Neural progenitor cell (in vitro differentiated cells): Measurements from ENCODE around the gene MGAT4D.

GRCh38 chr4:140054475-140055115 is 99.4 kb downstream of the MAML3 start:
- RAMPAGE, long total RNA, result no peak

- RAMPAGE, long total RNA, result no peak
Observed at GRCh38 chr4:140099645-140100540, 54.1 kb downstream of the MAML3 start.

- RAMPAGE, long total RNA, result no peak
Observed at GRCh38 chr4:140137547-140138581, 16.1 kb downstream of the MAML3 start.

- RAMPAGE, long total RNA, result no peak
Observed at GRCh38 chr4:140237407-140238268, 83.7 kb upstream of the MAML3 start.

DNA sequence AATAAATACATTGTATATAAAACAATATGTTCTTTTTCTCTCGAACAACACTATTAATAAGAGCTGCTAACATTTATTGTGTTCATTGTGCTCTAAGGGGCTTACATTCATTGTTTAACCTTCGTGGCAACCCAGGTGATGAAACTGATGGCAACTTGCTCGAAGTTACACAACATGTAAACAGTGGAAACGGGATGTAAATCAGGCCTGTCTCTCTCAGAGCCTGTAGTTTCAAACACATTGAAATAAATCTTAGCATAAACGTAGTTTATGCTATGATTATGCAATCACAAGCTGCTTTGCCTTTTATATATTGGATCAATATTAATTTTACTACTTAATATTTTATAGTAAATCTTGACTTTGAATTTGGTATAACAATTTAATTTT is 631 bp upstream of the CLGN start:
- RAMPAGE, long total RNA, result no peak

DNA sequence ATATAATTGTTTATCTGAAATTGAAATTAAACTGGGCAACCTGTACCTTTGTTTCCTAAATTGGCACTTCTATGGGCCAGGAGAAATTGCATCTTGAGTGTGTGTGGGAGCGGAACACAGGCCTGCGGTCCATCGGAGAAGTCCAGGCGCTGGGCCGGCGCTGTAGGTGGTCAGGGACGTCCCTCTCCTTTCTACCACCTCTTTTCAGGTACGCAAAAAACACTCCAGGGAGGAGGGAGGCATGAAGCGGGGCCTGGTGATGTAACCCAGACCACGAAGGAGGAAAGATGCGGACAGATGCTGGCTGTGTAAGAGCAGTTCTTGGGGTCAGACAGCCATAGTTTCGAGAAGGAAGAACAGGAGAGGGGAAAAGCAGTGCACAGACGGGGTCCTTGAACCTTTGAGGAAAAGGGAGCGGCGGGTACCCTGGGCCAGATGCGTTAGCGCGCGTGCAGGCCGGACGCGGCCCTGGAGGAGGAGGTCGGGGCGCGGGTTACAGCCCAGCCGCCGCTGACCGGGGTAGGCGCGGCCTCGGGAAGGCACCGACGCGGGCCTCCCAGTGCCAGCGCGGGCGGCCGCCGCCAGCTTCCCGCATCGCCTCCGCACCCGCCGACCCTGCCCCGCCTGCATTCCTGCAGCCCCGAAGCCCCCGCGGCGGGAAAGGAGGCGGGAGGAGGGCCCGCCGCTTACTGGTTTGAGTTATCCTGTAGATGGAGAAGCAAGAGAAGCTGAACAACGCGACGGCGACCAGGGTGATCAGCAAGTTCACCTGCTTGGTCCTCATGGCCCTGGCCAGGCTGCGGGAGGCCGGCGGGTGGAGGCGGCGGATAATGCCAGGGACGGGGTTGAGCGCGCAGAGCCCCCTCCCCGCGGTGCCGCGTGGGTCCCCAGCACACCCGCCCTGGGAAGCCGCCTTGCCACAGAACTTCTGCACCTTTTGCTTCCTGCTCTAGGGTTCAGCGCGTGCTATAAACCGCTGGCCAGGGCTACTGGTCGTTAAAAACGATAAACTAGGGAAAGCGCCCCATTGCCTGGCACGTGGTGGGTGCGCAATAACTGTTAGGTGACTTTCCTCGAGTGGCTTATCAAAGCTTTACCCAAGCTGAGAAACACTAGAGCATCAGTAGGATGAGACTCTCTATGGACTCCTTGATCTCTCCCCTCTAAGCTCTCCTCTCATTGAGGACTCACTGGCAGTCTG is at the start of gene MGAT4D:
Gene MGAT4D (minus strand): TSS at position 855 of the 1,201 bp plus-strand sequence.
- RAMPAGE, long total RNA, result no peak

DNA sequence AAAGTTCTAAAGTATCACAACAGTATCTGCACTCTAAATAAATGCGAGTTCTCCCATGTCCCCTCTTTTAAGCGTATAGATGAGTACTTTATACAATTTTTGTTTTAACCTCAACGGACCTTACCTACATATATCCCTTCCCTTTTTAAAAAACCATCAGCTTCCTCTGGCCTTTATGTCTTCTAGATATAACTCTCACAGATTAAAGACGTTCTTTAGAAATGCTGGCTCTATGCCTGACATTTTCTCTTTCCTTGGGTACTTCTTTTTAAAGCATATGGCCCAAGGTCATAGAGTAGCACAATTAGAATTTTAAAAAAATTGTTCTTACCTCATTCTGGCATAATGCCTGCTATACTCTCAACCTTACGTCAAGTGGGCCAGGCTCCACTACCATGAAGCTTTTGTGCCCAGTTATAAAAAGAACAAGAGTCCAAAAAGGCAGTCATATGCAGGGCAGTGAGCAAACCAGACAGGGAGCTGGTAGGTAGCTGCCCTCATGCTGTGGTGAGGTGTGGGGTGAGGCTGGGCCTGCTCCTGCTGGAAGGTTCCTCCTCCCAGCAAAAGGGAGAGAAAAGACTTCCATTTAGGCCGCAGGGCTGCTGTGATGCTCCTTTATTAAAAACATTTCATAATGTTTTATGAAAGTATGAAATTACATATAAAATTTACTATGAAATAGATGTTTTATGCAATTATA is 64.3 kb upstream of the UCP1 start:
- RAMPAGE, long total RNA, result no peak

- RAMPAGE, long total RNA, result no peak
Observed at GRCh38 chr4:140635672-140636120, 66.9 kb upstream of the UCP1 start.

GRCh38 chr4:140695981-140696354 is 60.2 kb downstream of the TBC1D9 start:
- RAMPAGE, long total RNA, result no peak

DNA sequence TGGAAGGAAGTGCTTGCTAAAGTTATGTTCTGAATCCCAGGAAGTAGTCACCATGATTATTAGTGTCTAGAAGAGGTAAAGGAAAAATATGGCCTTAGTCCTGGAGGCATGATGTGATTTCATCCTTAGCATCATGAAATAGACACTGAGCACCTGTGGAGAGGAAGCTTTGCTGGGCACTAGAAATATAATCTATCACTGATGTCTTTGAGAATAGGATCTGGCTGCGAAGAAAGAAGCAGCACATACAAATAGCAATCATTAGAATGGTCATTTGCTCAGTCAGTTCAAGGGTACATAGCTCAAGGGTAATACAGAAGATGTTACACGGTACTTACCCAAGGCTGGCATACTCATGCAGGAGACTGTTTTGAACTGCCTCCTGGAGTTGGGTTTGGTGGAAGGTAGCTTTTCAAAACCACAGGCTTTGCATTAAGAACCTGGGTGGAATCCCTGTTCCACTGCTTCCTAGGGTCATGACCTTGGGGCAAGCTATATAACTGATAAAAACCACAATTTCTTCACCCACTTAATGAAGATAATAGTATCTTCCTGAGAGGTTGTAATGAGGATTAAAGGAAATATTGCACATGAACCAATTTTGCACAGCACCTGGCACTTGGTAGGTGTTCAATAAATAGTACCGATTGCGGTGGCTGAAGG is 36.6 kb downstream of the TBC1D9 start:
- RAMPAGE, long total RNA, result no peak

DNA sequence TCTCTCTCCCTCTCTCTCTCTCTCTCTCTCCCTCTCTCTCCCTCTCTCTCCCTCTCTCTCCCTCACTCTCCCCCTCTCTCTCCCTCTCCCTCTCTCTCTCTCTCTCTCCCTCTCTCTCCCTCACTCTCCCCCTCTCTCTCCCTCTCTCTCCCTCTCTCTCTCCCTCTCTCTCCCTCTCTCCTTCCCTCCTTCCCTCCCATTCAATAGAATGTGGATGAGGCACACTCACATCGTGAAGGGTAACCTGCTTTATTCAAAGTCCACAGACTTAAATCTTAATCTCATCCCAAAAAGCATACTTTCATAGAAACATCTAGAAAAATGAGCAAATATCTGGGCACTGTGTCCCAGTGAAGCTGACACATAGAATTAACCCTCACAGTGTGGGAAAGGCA is 54.8 kb upstream of the TBC1D9 start:
- RAMPAGE, long total RNA, result no peak

DNA sequence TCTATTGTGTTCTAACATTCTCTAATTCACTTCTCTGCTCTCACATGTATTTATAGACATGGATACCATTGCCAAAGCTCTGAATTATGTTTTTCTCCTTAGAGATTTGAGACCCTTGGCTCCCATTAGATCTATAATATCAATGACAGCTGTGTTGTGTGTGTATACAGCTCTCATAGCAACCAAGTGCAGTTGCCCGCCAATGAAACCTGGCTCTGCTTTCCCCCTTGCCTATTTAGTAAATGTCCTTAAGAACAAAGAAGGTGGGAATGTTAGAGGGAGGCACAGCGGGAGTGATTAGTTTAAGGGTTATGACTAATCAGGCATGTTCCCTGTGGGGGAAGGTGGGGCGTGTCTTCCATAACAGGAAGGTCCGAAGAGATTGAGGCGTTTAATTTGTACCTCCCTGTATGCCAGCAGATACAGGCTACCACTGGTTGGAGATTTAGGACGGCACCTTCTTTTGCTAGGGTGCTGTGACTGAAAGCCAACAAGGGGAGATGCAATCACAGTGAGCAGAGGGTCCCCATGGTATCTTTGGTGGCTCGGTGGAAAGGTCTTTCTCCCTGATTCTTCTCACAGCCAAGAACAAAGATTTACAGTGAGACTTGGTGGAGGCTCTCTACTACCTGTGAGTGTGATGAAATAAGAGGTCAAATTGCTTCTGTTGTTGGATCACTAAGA is 100.6 kb upstream of the TBC1D9 start:
- RAMPAGE, long total RNA, result no peak

GRCh38 chr4:140947484-140947826 is 185.8 kb downstream of the RNF150 start:
- RAMPAGE, long total RNA, result no peak

GRCh38 chr4:141232415-141232812 is 11.7 kb downstream of the ZNF330 start:
- RAMPAGE, long total RNA, result no peak

DNA sequence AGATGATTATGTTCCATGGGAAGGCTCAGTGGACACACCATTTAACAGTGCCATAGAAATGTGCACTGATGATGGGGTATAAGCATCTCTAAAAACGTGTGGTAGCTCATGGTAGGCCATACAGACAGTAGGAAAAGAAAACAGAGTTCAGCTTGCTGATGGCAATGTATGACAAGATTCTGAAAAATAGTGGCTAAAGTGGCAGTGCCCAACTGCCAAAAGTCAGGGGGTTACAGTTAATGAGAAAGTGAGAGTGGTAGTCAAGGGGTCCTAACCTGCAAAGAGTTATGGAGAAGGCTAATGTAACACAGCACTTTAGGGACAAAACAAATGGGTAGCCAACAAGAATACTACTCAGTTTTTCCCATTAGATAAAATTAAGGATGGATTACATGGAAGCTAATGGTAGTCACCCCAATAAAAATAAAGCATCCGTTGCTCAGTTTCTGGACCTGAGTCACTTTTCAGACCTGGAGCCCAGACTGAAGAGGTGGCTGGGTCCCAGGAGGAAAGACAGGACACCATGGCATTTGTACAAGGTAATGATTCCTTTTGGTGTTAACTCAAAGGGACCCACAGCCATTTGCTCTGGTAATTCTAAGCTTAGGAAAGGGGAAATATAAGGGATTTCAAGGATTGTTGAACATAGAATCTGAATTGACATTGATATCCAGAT is 15.4 kb downstream of the ZNF330 start:
- RAMPAGE, long total RNA, result no peak

GRCh38 chr4:141353152-141353643 is 132.5 kb downstream of the ZNF330 start:
- RAMPAGE, long total RNA, result no peak

DNA sequence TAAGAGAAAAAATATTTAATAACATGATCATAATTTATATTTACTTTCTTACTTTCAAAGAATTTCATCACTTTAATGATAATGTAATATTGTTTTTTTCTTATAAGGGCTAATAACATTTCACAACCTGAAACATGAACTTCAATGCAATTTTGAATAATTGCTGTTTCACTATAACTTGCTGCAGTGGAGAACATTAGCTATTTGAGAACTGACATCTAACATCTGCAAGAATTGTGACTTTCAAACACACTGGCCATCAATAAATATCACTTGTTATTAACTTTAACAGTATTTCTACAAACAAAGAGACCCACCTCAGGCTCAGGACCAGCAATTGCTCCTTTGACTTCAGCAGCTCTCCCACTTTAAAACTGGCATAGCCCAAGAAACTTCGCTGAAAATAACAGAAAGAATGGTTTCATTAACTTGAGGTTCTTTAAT is 540.9 kb downstream of the INPP4B start:
- RAMPAGE, long total RNA, result no peak

GRCh38 chr4:142354838-142355607 is 491.1 kb downstream of the INPP4B start:
- RAMPAGE, long total RNA, result no peak

GRCh38 chr4:142473352-142474193 is 372.5 kb downstream of the INPP4B start:
- RAMPAGE, long total RNA, result no peak

DNA sequence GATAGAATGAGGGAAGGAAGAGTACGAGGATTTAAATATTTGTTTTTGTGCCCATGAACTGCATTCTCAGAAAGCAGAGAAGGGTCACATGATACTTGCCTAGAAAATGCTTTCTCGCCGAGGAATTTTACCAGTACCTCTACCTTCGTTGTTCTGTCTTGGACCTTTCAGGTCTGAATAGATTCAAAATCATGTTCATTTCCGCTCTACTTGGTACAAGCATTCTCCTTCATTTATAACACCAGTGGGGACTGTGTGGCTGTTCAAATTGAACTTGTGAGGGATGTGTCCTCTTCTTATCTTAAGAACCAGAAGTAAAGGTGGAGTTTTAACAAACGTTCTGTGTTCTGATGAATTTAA is 1.9 kb downstream of the USP38 start:
- RAMPAGE, long total RNA, result no peak